Gastroesophageal sphincter (tissue), 4 donors: ENCODE measurements around a stretch of chr18.

DNA sequence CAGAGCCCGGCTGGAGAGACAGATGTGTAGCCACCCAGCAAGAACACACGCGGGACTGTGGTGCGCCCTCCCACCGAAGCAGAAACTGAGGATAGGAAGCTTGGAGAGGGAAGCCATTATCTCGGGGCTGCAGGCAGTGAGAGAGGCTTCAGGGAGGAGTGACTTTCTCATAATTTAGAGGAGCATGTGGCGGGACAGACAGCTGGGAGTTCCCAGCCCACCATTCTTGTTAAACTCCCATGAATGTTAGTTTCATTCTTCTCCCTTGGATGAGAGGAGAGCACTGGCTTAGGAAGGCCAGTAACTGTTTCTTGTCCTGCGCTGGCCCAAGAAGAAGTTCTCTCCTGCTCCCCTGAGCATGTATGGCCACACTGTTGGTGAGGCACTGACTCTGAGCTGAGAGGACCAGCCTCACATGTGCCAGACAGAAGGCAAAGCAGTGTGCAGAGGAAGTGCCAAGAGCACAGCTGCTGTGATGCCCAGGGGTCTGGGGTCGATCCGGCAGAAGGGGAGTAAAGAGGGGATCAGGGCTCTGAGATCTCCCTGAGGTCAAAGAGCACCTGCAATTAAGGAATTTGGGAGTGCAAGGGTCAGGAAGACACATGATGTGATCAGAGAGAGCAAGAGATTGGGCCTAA lies 96.6 kb downstream of the MAPRE2 start:
- PRO-cap: no peak
- RAMPAGE, long total RNA, 4 experiments: no peak in any of the 4 experiments

GRCh38 chr18:35355073-35355568 lies 10.9 kb upstream of the ZNF24 start:
- PRO-cap: no peak
- RAMPAGE, long total RNA, 4 experiments: no peak in any of the 4 experiments

DNA sequence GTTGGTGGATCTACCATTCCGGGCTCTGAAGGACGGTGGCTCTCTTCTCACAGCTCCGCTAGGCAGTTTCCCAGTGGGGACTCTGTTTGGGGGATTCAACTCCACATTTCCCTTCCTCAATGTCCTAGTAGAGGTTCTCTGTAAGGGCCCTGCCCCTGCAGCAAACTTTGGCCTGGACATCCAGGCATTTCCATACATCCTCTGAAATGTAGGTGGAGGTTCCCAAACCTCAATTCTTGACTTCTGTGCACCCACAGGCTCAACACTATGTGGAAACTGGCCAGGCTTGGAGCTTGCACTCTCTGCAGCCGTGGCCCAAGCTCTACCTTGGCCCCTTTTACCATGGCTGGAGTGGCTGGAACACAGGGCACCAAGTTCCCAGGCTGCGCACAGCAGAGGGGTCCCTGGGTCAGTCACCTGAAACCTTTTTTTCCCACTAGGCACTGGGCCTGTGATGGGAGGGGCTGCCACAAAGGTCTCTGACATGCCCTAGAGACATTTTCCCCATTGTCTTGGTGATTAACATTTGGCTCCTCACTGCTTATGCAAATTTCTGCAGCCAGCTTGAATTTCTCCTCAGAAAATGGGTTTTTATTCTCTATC lies 9.5 kb downstream of the INO80C start:
- PRO-cap: no peak
- RAMPAGE, long total RNA, 4 experiments: no peak in any of the 4 experiments

GRCh38 chr18:35498523-35498861 lies 732 bp upstream of the INO80C start:
- PRO-cap: no peak
- RAMPAGE, long total RNA, 4 experiments: no peak in any of the 4 experiments

- PRO-cap: no peak
- RAMPAGE, long total RNA, 4 experiments: no peak in any of the 4 experiments
Measured at GRCh38 chr18:35515714-35516485, 18.1 kb upstream of the INO80C start.

GRCh38 chr18:35580517-35581658 lies 652 bp upstream of the GALNT1 start:
- PRO-cap: unidirectional peak, plus-strand start at chr18:35581022; bidirectional peak, plus-strand start at chr18:35581243, minus-strand start at chr18:35581196; bidirectional peak, plus-strand start at chr18:35581754, minus-strand start at chr18:35581611
- RAMPAGE, long total RNA, 4 experiments: no peak in any of the 4 experiments

DNA sequence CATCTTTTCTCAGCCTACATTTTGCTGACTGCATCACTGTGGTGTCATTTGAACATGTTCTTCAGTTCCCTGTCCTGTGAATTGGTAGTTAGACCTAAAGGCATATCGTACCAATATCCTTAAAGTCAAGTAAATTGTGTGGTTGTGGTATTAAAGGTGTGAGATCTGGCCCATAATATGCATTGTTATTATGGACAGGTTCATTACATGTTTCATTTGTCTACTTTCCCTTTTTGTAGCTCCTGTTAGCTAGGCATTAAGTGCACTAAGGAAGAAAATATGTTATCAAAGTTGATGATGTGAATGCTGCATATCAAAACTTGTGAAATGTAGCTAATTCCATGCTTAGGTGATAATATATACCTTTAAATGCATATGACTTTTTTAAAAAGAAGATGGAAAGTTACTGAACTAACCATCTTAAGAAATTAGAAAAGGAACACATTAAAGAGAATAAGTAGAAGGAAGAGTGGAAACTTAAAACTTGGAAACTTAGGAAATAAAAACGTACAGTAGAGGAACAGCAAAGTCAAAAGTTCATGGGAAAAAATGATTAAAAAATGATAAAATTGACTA lies 86.3 kb downstream of the GALNT1 start:
- PRO-cap: no peak
- RAMPAGE, long total RNA, 4 experiments: no peak in any of the 4 experiments

GRCh38 chr18:35861372-35862366 lies 110.8 kb upstream of the C18orf21 start:
- PRO-cap: no peak
- RAMPAGE, long total RNA, 4 experiments: no peak in any of the 4 experiments

- PRO-cap: no peak
- RAMPAGE, long total RNA, 4 experiments: no peak in any of the 4 experiments
Measured at GRCh38 chr18:35914744-35915128, 57.7 kb upstream of the C18orf21 start.

DNA sequence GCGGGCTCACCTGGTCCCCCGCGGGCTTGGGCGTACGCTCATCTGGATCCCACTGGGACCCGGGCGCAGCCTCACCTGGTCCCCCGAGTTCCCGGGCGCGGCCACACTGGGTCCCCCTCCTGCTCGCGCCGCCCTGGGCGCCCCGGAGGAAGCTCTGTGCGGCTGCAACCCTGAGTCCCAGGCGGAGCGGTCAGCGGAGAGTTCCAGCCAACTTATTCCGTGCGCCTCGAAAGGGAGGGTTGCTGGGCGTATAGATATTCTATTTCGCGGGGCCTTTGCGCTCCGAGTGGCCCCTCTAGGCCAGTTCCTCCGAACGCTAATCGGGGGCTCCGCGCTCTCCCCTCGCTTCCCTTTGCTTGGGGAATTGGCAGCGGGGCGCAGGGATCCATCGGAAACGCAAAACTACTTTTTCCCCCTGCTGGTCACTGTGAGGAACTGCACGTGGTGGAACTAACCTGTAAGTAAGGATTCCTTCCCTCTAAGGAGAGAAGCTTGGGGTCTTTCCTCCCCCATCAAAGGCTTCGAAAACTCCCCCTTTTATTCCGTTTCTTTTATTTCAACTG lies 22.2 kb upstream of the C18orf21 start:
- PRO-cap: no peak
- RAMPAGE, long total RNA, 4 experiments: start-site peak on the minus strand in 1 of 4 experiments, centred at position 360 of the sequence, 11 reads per replicate

GRCh38 chr18:35998465-35999068 lies 26.1 kb downstream of the C18orf21 start:
- PRO-cap: no peak
- RAMPAGE, long total RNA, 4 experiments: no peak in any of the 4 experiments

GRCh38 chr18:36165378-36165778 lies 21.9 kb upstream of the MOCOS start:
- PRO-cap: no peak
- RAMPAGE, long total RNA, 4 experiments: no peak in any of the 4 experiments

GRCh38 chr18:36186390-36187241 lies 681 bp upstream of the MOCOS start:
- PRO-cap: unidirectional peak, plus-strand start at chr18:36186894
- RAMPAGE, long total RNA, 4 experiments: no peak in any of the 4 experiments

- PRO-cap: no peak
- RAMPAGE, long total RNA, 4 experiments: no peak in any of the 4 experiments
Measured at GRCh38 chr18:36468154-36468637, 170.7 kb downstream of the FHOD3 start.

GRCh38 chr18:36543886-36544742 lies 246.6 kb downstream of the FHOD3 start:
- PRO-cap: no peak
- RAMPAGE, long total RNA, 4 experiments: no peak in any of the 4 experiments

GRCh38 chr18:37403191-37403711 lies 162.3 kb downstream of the CELF4 start:
- PRO-cap: no peak
- RAMPAGE, long total RNA, 4 experiments: no peak in any of the 4 experiments

DNA sequence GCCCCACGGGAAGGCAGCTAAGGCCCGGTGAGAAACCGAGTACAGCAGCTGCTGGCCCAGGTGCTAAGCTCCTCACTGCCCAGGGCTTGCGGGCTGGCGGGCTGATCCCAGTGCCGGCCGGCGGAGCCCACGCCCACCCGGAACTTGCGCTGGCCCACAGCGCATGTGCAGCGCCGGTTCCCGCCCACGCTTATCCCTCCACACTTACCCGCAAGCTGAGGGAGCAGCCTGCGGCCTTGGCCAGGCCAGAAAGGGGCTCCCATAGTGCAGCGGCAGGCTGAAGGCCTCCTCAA lies 1152.9 kb upstream of the CELF4 start:
- PRO-cap: no peak
- RAMPAGE, long total RNA, 4 experiments: no peak in any of the 4 experiments

DNA sequence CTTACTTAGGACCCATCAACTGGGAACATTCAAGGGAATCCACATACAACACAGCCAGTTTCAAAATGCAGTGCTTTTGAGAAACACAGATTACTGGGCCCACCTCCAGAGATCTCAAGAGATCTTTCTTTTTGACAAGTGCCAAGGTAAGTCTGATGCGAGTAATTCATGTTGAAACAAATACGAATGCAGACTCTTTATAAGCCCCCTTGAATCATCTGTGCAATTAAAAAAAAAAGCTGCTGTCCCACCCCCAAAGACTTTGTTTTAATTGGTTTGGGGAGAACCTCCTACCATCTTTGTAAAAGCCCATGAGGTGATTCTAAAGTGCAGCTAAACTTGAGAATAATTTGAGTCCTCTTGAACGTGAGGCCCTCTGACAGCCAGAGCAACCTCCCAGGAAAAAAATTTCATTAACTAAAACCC lies 1034.4 kb upstream of the PIK3C3 start:
- PRO-cap: no peak
- RAMPAGE, long total RNA, 4 experiments: no peak in any of the 4 experiments

- PRO-cap: no peak
- RAMPAGE, long total RNA, 4 experiments: no peak in any of the 4 experiments
Measured at GRCh38 chr18:42525761-42526398, 570.8 kb downstream of the PIK3C3 start.

DNA sequence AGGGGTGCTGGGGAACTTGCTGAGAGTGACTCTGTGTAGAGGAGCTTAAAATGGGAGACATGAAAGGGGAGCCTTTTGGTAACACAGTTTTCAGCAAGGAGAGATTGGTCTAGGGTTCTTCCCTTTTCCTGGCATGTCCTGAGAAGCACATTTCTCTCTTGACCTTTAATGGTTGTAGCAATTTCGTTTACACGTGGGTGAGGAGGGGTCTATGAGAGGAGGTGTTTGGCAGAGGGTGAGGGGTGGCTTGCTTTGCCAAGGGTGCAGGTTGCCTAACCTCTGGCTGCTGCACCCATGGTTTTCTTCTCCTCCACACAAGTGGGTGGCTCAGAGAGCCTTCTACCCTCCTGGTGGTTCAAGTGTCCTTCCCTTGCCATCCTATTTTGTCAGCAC lies 27.1 kb downstream of the SETBP1 start:
- PRO-cap: no peak
- RAMPAGE, long total RNA, 4 experiments: no peak in any of the 4 experiments